Measurements from ENCODE around the gene CCP110.

DNA sequence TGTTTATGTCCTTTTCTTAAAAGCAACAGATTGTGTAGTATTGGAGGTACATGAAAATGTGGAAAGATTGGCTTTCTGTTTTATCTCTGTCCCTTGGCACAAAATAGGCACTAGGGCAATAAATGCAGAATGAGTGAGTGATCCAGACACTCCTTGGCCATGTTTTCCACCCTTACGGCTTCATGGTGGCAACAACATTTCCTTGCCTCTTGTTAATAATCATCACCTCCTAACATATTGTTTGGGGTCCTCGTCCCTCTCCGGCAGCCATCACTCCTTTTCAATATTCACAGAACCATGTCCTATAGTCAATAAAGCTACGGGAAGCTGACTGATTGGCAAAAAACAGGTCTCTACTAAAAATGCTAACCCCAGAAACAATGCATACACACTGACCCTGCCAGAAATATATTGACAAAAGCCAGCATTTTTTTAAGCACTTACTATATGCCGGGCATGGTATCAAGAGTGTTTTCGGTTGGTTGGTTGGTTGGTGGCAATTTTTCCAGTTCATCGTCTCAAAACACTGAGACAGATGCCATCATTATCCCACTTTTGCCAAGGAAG lies 249.8 kb downstream of the XYLT1 start:
- PRO-cap, 2 experiments = no peak in any of the 2 experiments

GRCh38 chr16:17302985-17303422 lies 167.8 kb downstream of the XYLT1 start:
- PRO-cap, 2 experiments = peak in 1 of 2 experiments; most common plus-strand start chr16:17303344 (in 1)

- PRO-cap, 2 experiments = no peak in any of the 2 experiments
Observed at GRCh38 chr16:17380460-17381158, 90.2 kb downstream of the XYLT1 start.

GRCh38 chr16:17408747-17409378 lies 61.9 kb downstream of the XYLT1 start:
- PRO-cap, 2 experiments = no peak in any of the 2 experiments

DNA sequence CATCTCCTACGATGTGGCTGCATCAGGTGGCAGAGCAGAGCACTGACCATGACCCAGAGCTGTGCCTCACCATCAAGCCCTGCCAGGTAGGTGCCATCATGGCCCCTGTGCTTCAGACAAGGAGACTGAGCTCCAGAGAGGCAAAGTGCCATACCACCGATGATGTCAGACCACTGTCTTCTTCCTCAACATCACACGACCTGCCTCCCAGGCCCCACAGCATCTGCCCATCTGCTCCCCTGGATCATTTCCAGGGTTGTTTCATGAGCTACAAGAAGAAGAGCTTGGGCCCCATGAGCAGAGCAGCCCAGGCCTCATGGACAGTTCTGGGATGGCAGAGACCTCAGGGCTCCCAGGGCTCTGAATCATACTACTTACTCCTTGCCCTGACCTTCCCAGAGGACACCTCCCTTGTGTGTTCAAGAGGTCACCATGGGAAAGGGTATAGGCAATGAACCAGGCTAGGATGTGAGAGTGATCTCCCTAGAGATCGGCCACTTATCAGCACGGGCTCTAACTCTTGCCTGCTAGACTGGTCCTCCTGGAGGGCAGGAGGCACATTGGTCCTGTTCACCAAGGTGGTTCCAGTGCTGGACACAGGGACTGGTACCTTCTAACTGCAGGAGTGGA lies 9.8 kb downstream of the XYLT1 start:
- PRO-cap, 2 experiments = no peak in any of the 2 experiments

- PRO-cap, 2 experiments = no peak in any of the 2 experiments
Observed at GRCh38 chr16:17579203-17579757, 108.5 kb upstream of the XYLT1 start.

- PRO-cap, 2 experiments = no peak in any of the 2 experiments
Observed at GRCh38 chr16:18787930-18788660, 2.0 kb downstream of the RPS15A start.

- PRO-cap, 2 experiments = no peak in any of the 2 experiments
Observed at GRCh38 chr16:18829315-18829834, 28.0 kb upstream of the ARL6IP1 start.

DNA sequence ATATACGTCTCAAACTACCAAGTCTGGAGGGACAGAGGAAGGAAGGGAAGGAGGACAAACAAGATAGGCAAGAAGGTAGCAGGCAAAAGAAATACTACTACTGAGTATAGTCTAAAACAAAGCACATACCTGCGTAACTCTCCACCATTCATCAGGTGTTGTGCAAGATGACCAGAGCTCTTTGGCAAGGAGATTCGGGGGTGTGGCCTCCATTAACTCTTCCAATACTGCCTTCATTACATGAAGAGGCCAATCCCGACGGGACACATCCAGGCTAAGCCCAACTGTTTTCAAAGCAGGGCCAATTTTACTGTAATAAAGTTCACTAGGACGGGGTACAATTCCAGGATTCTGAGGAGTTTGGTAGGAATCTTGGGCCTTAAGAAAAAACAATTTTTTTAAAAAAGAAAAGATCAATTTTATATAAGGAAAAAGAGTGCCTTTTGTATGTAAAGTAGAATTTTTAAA lies 38.3 kb upstream of the ARL6IP1 start:
- PRO-cap, 2 experiments = no peak in any of the 2 experiments

- PRO-cap, 2 experiments = no peak in any of the 2 experiments
Observed at GRCh38 chr16:18854576-18855743, 53.6 kb upstream of the ARL6IP1 start.

- PRO-cap, 2 experiments = no peak in any of the 2 experiments
Observed at GRCh38 chr16:19116003-19117112, 2.6 kb downstream of the ITPRIPL2 start.

GRCh38 chr16:19119326-19119993 lies 5.7 kb downstream of the ITPRIPL2 start:
- PRO-cap, 2 experiments = no peak in any of the 2 experiments

GRCh38 chr16:19136984-19137266 lies 23.2 kb downstream of the ITPRIPL2 start:
- PRO-cap, 2 experiments = no peak in any of the 2 experiments

- PRO-cap, 2 experiments = no peak in any of the 2 experiments
Observed at GRCh38 chr16:19183662-19184174, 15.7 kb downstream of the SYT17 start.

GRCh38 chr16:19392224-19392833 lies 25.4 kb upstream of the TMC5 start:
- PRO-cap, 2 experiments = no peak in any of the 2 experiments

- PRO-cap, 2 experiments = peak in 2 of 2 experiments; most common plus-strand start chr16:19523958 (in 2)
Observed at GRCh38 chr16:19523614-19524456, at the start of gene CCP110. CCP110 (plus strand) TSS chr16:19523942.

DNA sequence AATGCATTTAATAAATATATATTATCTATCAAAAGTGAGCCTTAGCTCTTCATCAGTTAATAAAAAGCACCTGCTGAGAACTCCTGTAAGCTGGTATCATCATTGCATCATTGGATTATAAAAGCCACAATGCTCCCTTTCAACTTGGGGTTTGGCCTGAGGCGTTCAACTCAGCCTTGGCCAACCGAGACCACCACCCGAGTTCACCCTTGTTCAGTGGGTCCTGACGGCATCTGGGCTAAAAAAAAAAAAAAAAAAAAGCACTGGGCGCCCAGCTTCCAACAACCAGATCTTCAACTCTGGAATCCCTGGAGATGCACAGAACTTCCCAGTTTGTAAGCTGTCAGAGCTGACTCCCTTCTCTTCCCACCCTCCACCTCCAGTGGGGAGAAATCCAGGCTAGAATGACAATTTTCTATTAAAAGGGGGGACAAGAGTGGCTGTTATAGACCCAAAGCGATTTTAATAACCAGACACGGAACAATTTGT lies 27.1 kb downstream of the GPRC5B start:
- PRO-cap, 2 experiments = no peak in any of the 2 experiments

DNA sequence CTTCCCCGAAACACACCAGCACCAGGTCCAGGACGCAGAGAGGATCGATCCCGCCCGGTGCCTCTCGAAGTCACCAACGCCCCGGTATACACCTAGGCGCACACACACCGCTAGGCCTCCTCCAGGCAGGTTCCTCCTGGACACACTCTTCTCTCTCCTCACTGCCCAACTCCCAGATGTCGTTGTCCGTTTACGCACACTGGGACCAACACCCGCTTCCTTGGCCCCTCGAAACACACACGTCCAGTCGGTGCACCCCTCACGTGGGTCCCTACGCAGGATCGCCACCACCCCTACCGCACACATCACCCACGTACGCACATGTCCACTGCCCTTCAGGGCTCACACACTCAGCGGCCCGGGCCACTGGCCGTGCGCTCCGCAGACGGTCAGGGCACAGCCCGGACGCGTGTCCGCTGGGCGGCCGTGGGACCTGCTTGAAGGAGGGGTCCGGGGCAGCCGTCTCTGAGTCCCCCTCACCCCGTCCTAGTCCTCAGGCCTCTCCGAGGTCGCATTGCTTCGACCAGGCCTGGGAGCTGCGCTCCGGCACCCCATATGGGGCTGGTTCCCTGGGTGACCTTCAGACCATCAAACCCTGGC lies 741 bp upstream of the GPRC5B start:
- PRO-cap, 2 experiments = no peak in any of the 2 experiments

- PRO-cap, 2 experiments = no peak in any of the 2 experiments
Observed at GRCh38 chr16:20385883-20387144, 18.2 kb downstream of the PDILT start.

GRCh38 chr16:20897977-20898750 lies 2.0 kb downstream of the DCUN1D3 start:
- PRO-cap, 2 experiments = no peak in any of the 2 experiments